ENCODE data around the genes H2BC14, H4C11 and OR2J3.

DNA sequence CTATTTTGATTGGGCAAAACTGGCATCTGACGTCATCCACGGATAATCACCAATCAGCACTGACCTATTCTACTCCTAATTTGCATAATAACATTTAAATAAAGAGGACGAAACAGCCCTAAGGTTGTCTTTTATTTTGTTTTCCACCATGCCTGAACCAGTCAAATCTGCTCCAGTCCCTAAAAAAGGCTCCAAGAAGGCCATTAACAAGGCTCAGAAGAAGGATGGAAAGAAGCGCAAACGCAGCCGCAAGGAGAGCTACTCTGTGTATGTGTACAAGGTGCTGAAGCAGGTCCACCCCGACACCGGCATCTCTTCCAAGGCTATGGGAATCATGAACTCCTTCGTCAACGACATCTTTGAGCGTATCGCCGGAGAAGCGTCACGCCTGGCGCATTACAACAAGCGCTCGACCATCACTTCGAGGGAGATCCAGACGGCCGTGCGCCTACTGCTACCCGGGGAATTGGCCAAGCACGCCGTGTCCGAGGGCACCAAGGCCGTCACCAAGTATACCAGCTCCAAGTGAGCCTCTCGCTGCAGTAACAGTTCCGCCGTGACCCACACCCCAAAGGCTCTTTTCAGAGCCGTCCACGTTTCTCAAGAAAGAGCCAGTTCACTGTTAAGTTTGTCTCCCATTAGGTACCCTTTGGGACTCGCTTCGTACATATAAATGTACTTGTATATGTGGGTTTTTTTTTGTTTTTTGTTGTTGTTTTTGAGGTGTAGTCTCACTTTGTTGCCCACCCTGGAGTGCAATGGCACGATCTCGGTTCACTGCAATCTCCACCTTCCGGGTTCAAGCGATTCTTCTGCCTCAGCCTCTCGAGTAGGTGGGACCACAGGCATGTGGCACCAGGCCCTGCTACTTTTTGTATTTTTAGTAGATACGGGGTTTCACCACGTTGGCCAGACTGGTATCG, at the start of gene H2BC14:
H2BC14 (plus strand) TSS at position 127 of the 923 bp plus-strand sequence.
- PRO-cap: bidirectional peak, plus-strand start at position 127 of the sequence, minus-strand start outside the sequence
- RAMPAGE, long total RNA, 4 experiments: start-site peak on the plus strand in 4 of 4 experiments, centred at positions 124 to 127 of the sequence, 23 to 631 reads per replicate

DNA sequence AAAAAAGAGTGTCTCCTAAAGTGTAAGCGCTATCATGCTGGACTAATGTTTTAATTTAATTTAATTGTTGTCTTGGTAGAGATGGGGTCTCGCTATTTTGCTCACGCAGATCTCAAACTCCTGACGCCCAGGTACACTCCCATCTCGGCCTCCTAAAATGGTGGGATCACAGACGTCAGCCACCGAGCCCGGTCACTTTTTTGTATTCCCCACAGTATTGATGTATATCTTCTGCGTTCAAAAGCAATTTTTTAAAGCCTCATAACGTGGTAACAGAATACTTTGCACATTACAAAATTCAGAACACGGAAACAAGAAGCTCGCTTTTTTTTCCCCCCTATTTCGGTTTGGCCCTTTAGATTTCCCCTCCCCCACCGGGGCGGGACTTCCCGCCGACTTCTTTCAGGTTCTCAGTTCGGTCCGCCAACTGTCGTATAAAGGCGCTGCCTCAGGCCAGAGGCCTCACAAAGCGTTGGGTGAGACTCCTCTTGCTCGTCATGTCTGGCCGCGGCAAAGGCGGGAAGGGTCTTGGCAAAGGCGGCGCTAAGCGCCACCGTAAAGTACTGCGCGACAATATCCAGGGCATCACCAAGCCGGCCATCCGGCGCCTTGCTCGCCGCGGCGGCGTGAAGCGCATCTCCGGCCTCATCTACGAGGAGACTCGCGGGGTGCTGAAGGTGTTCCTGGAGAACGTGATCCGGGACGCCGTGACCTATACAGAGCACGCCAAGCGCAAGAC, at the start of gene H4C11:
H4C11 (plus strand) TSS at position 465 of the 739 bp plus-strand sequence.
- PRO-cap: bidirectional peak, plus-strand start at position 467 of the sequence, minus-strand start at position 349 of the sequence
- RAMPAGE, long total RNA, 4 experiments: start-site peak on the plus strand in 3 of 4 experiments, centred at positions 427 to 449 of the sequence, 10 to 35 reads per replicate

DNA sequence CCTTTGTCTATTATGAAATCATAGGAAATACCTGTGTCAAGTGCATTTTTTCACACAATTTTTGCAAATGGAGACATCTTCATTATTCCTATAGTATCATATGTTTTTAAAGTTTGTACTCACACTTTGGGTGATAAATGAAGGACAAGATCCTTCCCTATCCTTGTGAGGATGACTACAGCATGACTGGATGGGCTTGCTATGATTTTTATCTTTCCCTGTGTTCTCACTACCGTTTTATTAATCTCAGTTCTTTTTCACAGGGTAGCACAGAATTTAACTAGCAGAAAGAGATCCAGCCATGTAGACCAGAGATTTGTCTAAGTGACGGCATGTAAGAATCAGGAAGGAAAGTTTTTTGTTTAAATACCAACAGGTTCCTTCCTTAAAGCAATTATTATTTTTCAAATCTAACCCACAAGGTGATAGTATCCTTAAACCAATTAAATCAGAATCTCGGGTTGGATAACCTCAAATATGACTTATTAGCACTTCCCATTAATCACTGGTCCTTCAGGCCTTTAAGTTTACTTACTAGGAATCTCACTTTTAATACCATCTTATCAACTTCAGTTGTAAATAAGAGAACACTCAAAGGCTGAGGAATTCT, 1.4 kb downstream of the H4C12 start:
- PRO-cap: no peak
- RAMPAGE, long total RNA, 4 experiments: no peak in any of the 4 experiments

DNA sequence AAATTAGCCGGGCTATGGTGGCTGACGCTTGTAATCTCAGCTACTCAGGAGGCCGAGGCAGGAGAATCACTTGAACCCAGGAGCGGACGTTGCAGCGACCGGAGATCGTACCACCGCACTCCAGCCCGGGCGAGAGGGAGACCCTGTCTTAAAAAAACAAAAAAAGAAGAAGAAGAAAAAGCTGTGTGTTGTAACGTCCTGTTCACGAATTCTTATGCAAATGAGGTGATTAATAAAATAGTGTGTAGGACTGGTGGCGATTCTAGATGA, 285 bp upstream of the H2AC16 start:
- PRO-cap: bidirectional peak, plus-strand start outside the sequence, minus-strand start at position 214 of the sequence
- RAMPAGE, long total RNA, 4 experiments: no peak in any of the 4 experiments

GRCh38 chr6:28090816-28091276, 10.5 kb downstream of the ZNF165 start:
- PRO-cap: no peak
- RAMPAGE, long total RNA, 4 experiments: no peak in any of the 4 experiments

GRCh38 chr6:28125331-28125902, 1.0 kb downstream of the ZSCAN16 start:
- PRO-cap: no peak
- RAMPAGE, long total RNA, 4 experiments: start-site peak on the plus strand in 1 of 4 experiments, at chr6:28125446-28125603 at its widest, 5 reads per replicate

DNA sequence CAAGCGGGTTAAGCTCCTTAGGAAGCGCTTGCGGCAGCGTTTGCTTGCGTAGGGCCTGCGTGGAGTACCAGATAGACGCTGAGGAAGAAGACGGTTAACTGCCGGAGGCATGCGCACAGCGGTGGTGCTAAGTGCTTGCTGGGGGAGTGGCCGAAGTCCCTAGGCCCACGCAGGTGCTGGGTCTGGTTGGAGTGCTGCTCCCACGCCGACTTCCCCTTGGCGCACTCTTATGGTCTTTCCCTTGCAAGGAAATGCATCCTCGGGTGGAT, 23.0 kb downstream of the ZSCAN31 start:
- PRO-cap: no peak
- RAMPAGE, long total RNA, 4 experiments: no peak in any of the 4 experiments

- PRO-cap: no peak
- RAMPAGE, long total RNA, 4 experiments: no peak in any of the 4 experiments
These were observed 1.3 kb upstream of the ZSCAN31 start for GRCh38 chr6:28337118-28337732.

DNA sequence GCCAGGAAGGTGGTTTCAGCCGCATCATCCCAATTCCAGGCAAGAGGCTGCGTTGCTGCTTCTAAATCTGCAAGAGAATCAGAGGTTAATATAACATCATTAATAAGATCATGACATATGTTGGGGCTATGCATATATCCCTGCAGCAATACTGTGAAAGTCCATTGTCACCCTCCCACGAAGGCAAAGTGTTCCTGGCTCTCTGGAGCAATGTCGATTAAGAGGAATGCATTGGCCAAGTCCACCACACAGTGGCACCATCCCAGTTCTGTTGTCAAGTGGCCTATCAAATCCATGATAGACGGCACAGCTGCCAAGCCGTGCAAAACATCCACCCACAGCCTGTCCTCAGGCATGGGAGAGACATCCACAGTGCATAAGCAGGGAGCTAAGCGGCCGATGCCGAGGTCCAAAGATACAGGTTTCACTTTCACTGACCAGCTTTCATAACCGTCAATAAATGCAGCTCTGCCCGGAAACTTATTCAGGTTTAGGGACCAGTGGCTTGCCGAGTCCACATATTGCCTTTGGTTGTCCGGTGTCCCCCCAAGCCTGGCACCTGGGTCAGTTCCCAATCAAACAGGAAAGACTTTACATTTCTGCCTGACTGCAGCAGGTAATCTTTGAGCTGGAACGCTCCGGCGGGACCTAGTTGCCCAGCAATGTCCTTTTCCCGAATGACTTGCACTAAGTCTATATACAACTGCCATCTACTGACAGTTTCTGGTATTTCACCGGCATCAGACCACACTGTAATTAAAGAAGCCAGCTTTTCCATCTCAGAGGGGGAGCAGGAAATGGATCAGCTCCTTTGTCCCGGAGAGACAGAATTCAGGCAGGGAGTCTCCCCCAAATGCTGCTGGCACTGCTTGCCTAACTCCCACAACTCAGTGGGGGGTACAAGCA, 6.1 kb downstream of the ZKSCAN3 start:
- PRO-cap: bidirectional peak, plus-strand start at position 487 of the sequence, minus-strand start at position 401 of the sequence; unidirectional peak, minus-strand start at position 664 of the sequence
- RAMPAGE, long total RNA, 4 experiments: no peak in any of the 4 experiments

DNA sequence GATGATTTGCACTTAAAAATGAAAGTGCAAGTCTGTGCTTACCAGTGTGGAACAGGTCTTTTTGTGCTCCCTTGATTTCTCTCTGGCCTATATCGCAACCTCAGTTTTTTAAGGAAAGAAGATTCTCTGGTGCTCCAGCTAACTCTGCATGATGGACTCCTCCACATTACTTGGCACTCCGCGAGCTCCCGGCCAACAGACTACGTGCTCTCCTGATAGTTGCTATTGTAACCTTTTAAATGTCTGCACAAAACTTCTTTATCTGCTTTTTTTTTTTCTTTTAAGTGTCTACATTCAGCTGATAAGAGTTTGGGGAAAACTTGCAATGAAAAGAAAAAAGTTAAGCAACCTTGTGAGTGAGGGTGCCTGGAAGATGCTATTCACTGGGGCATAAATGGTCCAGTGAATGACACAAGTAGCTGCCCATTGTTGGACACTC, 22.4 kb downstream of the ZKSCAN3 start:
- PRO-cap: no peak
- RAMPAGE, long total RNA, 4 experiments: no peak in any of the 4 experiments

DNA sequence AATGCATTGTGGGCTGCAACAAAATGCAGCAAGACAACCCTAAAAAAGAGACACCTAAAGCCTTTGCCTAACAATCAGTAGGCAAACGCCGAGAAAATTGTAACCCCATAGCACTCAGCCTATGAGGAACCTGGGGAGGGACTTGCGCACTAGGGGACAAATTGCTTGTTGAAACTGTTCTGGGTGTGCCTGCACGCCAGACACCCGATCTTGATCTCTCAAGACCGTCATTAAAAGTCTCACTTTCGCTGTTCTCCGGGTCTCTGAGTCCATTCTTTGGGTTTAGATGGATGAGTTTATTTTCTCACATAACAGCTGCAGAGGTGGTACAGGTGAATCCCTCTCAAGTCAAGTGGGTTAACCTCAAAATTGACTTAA, 146.9 kb downstream of the TRIM27 start:
- PRO-cap: no peak
- RAMPAGE, long total RNA, 4 experiments: no peak in any of the 4 experiments

DNA sequence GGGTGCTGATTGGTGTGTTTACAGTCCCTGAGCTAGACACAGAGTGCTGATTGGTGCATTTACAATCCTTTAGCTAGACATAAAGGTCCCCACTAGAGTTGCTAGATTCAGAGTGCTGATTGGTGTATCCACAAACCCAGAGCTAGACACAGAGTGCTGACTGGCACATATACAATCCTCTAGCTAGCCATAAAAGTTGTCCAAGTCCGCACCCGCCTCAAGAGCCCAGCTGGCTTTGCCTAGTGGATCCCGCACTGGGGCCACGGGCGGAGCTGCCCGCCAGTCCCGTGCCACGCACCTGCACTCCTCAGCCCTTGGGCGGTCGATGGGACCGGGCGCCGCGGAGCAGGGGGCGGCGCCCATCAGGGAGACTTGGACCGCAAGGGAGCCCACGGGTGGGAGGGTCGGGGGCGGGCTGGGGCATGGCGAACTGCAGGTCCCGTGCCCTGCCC, 38.9 kb downstream of the TRIM27 start:
- PRO-cap: no peak
- RAMPAGE, long total RNA, 4 experiments: no peak in any of the 4 experiments

GRCh38 chr6:28924201-28924322, 277 bp upstream of the TRIM27 start:
- PRO-cap: no peak
- RAMPAGE, long total RNA, 4 experiments: no peak in any of the 4 experiments

DNA sequence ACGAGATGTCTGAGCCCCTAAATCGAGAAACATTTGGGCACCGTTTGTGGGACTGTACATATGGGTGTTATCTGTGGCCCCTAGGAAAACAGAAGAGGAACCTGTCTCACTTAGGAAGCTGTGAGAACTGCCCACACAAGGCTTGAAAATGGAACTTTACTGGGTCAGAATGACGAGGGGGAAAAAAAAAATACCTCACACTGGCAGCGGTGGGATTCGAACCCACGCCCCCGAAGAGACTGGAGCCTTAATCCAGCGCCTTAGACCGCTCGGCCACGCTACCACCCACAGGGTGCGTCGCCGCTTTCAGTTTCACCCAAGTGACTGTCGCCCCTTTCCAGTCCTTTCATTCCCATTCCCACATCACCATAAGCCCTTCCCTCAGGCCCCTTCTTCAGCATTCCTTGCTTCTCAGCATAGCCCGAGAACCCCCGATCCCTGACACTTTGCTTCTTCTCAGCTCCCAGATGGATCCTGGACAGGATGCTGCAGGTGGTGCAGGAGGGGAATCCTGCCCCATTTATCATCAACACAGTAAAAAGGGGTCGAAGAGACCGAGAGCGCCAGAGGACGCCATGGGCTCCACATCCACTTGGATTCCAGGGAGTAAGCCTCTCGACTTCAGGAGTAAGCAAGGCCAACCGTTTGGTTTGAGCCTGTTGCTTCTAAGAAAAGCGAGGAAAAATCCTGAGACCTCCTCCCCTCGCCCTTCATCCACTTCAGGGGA, 19.8 kb upstream of the TRIM27 start:
- PRO-cap: no peak
- RAMPAGE, long total RNA, 4 experiments: no peak in any of the 4 experiments

- PRO-cap: no peak
- RAMPAGE, long total RNA, 4 experiments: no peak in any of the 4 experiments
These were observed 29.9 kb upstream of the TRIM27 start for GRCh38 chr6:28953455-28954292.

DNA sequence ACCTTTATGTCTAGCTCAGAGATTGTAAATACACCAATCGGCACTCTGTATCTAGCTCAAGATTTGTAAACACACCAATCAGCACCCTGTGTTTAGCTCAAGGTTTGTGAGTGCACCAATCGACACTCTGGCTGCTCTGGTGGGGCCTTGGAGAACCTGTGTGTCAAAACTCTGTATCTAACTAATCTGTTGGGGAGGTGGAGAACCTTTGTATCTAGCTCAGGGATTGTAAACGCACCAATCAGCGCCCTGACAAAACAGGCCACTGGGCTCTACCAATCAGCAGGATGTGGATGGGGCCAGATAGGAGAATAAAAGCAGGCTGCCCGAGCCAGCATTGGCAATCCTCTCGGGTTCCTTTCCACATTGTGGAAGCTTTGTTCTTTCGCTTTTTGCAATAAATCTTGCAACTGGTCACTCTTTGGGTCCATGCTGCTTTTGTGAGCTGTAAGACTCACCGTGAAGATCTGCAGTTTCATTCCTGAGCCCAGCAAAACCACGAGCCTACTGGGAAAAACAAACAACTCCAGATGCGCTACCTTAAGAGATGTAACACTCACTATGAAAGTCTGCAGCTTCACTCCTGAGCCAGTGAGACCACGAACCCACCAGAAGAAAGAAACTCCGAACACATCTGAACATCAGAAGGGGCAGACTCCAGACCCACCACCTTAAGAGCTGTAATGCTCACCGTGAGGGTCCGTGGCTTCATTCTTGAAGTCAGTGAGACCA, 35.0 kb upstream of the TRIM27 start:
- PRO-cap: no peak
- RAMPAGE, long total RNA, 4 experiments: no peak in any of the 4 experiments

- PRO-cap: no peak
- RAMPAGE, long total RNA, 4 experiments: no peak in any of the 4 experiments
These were observed 23.7 kb downstream of the ZNF311 start for GRCh38 chr6:28981441-28981804.

DNA sequence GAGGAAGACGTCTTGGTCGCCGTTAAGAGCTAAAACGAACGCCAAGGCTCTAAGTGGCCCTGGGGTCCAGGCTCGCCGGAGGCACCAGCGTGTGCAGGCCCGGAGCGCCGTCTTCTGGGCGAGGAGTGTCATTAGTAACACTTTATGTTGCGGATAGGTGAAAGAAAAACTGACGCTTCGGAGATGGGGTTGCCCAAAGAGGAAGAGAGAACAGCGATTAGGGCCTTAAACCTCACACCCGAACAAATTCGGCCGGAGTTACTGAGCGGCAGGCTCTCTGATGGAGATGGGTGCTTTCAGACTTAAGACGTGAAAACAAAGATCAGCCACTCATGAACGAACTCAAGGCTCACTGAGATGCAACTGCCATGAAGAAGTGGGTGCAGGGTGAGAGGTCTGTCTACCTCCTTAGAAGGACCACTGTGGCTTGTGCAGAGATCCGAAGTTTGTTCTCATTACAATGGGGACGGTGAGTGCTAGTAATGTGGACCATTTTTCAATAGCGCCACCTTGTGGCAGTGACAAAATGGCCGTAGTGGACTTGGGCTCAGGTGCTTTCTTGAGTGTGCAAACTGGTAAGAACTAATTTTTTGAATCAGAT, 11.8 kb upstream of the ZNF311 start:
- PRO-cap: unidirectional peak, minus-strand start at position 116 of the sequence
- RAMPAGE, long total RNA, 4 experiments: no peak in any of the 4 experiments

DNA sequence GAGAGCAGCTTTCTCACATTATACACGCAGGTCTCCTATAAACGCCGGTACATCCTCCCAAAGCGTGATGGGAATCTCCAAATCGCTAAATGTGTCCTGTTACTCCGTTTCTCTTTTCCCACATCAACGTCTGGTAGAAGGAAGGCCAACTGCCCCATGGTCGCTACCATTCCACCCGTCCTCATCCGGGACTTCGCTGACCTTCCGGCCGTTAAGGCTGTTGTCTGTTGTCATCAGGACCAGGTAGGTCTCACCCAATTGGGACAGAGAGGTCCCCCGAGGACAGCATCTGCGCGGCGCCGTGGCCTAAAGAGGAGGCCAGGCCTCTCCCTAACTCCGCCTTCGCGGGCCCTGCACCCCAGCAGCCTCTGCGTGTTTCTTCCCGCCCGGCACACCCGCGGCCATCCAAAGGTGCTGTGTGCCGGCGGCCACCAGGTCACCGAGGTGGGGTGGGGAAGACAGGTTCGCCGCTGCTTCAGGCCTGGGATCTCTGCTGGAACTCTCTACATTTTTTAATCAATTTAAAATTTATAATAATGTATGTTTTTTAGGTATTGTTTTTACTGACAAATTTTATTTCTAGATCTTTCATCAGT, 9.1 kb downstream of the OR2W1 start:
- PRO-cap: no peak
- RAMPAGE, long total RNA, 4 experiments: no peak in any of the 4 experiments

DNA sequence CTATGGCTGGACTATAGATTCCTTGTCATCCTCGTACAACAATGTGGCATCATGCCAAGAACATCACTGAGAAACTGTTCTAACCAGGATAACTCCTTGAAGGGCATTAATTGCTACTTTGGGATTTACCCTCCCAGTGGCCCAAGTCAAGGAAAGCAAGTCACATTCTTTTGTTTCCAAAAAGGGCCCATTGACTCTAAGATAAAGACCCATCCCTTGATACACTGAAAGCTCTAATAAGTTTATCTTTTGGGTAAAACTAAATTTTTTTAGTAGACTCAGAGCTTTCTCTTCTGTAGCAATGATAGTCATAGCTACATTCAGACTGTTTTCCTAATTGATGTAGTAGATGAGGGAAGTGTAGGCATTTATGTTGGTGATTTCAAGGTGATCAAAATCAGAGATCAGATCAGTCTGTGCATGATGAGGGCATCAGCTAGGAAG, at the start of gene OR2J3:
OR2J3 (plus strand) TSS at position 283 of the 444 bp plus-strand sequence.
- PRO-cap: no peak
- RAMPAGE, long total RNA, 4 experiments: no peak in any of the 4 experiments

All from transverse colon (tissue), 4 donors.